Urinary bladder (tissue), 3 donors: ENCODE measurements around the genes FGF10 and MRPS30.

DNA sequence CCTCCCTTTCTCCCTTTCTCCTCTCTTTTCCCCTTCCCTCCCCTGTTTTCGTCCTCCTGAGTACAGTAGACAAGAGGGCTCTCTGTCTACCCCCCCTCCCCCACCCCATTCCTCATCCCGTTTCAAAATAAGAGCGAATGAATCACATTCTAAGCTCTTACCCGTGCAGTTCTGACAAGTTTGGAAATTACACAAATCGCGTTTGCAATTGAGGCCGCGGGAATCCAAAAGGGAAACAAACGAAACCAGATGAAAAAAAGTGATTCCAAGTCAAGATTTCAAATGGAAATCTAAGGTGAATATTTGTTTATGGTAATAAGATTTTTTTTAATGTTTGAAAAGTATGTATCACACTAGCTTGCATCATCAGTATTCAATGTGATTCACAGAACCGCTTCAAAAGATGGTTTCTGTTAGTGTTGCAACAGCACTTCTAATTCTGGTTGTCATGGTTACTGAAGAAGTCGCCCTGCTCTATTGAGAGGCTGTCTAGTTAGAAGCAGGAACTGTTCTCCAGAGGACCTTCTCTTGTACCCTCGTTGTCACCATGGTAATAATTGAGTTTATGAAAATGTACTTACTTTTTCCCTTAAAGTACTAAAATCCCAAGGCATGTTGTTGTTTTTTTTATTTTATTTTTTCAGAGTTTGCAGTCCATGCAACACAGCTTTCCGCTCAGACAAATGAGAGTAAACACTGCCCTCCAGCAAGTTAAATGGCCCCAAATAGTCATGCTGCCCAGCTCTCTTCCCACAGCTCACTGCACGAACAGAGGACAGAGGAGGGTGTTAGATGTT lies 1.5 kb downstream of the NIM1K start:
- PRO-cap, result no peak
- RAMPAGE, long total RNA, result no peak

GRCh38 chr5:43308718-43309806 lies 4.2 kb downstream of the HMGCS1 start:
- PRO-cap, result no peak
- RAMPAGE, long total RNA, result no peak

DNA sequence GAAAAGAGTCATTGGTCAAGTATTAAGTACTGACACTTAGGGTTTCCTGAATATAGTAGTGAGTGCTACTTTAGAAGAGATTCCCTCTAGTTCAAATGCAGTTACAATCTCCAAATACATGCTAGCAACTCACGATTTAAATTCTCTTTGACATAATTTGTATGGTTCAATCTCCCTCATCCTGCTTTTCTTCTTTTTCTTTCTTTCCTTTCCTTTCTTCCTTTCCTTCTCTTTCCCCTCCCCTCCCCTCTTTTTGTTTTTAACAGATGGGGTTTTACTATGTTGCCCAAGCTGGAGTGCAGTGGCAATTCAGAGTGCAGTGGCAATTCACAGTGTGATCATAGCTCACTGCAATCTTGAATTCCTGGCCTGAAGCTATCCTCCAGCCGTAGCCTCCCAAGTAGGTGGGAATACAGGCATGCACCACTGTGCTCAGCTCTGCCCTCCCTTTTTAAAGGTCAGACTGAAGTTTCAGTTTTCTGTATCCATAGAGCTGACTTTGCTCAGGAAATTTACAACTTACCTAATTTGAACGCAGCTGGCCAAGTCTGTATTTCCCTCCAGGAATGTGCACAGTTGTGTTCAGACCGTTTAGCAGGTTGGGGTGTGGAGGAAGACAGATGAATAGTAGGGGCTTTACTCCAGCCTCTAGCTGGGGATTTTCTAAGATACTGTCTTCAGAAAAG lies 754 bp downstream of the CCL28 start:
- PRO-cap, result no peak
- RAMPAGE, long total RNA, result no peak

DNA sequence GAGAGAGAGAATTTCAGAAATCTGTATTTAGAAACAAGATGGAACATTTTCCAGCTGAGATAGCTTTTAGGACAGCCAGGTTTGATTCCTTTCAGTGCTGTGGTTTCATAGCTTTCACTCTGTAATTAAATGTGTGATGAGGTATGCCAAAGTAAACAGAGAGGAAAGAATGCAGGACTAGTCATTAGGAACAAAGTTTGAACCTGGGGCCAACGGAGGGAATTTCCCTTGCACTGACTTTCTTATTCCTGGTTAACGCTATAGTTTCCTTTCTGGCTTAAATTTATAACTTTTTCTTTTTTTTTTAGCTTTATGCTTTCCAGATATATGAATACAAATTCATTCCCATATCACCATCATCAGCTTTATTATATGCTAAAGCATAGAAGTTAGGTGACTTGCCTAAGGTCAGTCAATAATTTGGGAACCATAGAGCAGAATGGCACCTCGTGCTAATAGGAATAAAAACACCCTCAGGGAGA lies 10.0 kb upstream of the CCL28 start:
- PRO-cap, result no peak
- RAMPAGE, long total RNA, result no peak

GRCh38 chr5:43683882-43684088 lies 80.8 kb downstream of the NNT start:
- PRO-cap, result no peak
- RAMPAGE, long total RNA, result no peak

DNA sequence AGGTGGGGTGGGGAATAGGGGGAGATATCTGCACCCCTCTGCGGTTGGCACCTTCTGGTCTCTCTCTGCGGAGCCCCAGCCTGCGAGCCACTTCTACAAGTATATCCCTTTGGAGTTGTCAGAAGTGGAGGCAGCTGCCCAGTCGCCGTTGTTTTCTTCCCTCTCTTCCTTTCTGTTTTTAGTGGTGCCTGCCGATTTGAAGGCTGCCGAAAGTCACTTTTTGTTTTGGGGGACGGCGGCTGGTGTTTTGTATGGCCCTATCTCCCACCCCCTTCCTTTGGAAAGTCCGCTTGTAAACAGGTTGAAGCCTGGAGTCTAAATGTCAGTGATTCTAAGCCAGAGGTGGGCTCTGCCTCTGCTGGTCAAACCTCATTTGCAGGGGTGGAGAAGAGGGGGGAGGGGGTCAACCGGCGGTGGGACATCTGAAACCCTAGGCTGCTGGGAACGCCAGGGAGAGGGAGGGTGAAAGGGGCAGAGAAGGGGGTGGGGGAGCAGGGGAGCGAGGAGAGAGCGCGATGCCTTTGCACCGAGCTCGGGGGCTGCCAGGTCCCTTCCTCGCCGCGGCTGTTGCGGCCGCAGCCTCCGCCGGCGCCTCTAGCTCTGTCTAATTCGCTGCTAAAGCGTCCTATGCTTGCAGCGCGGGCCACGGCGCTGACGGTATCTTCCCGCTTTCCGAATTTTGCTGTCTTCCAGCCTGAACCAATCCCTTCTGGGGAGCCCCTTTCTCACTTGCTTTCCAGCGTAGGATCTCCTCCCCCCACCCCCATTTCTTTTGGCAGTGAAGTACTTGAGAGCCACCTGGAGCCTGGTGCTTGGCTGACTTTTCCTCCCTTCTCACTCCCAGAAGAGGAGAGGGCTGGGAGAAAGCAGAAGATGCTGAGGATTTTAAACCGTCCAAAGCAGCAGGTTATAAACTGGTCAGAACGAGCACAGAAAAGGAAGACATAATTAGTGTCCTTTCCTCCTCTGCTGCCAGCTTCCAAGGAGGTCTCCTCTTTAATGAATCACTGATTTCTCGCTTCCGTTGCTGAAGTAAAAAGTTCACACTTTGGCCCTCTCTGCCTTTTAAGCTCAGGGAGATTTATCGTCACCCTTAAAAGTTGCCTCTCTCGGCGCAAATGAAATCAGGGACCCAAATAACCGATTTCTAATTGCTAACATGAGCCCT lies at the start of gene FGF10:
FGF10 (minus strand) TSS at position 324 of the 1,168 bp plus-strand sequence.
- PRO-cap, result bidirectional peak, plus-strand start at position 112 of the sequence, minus-strand start at position 67 of the sequence; bidirectional peak, plus-strand start at position 494 of the sequence, minus-strand start at position 375 of the sequence; unidirectional peak, minus-strand start at position 602 of the sequence
- RAMPAGE, long total RNA, result no peak

GRCh38 chr5:44808553-44809294 lies at the start of gene MRPS30:
Gene MRPS30, plus strand, starts transcription at chr5:44808947.
- PRO-cap, result bidirectional peak, plus-strand start at chr5:44808949, minus-strand start at chr5:44808745
- RAMPAGE, long total RNA, result no peak

DNA sequence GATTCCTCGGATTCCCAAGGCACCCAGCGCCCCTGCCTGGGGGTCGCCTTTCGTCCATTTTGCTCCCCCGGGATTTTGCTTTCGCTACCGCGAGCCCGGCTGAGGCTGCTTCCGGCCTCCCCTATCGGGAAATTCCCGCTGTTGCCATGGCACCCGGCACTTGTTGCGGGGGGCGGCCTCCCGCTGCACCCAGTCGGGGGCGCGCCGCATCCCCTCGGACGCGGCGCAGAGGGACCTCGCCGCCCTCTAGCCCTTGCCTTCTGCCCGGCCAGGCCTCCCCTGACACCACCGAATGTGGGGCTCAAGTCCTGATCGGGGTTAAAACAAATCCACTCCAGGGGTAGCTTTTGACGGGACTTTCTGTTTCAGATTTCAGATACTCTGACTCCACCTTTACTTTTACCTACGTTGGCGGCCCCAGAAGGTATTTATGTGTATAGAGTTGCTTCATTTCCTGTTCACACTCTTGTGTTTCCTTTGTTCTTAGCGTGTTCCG lies 1.3 kb downstream of the PARP8 start:
- PRO-cap, result bidirectional peak, plus-strand start at position 156 of the sequence, minus-strand start at position 77 of the sequence
- RAMPAGE, long total RNA, result no peak

- PRO-cap, result unidirectional peak, minus-strand start at chr5:50964439
- RAMPAGE, long total RNA, result no peak
Measured at GRCh38 chr5:50964336-50964758, 297.9 kb downstream of the PARP8 start.

- PRO-cap, result no peak
- RAMPAGE, long total RNA, result no peak
Measured at GRCh38 chr5:52150411-52150808, 637.3 kb upstream of the ITGA1 start.

- PRO-cap, result no peak
- RAMPAGE, long total RNA, result no peak
Measured at GRCh38 chr5:52809884-52810812, 22.4 kb downstream of the ITGA1 start.

GRCh38 chr5:52840080-52840673 lies 52.5 kb downstream of the ITGA1 start:
- PRO-cap, result bidirectional peak, plus-strand start at chr5:52840371, minus-strand start at chr5:52840358
- RAMPAGE, long total RNA, result no peak

DNA sequence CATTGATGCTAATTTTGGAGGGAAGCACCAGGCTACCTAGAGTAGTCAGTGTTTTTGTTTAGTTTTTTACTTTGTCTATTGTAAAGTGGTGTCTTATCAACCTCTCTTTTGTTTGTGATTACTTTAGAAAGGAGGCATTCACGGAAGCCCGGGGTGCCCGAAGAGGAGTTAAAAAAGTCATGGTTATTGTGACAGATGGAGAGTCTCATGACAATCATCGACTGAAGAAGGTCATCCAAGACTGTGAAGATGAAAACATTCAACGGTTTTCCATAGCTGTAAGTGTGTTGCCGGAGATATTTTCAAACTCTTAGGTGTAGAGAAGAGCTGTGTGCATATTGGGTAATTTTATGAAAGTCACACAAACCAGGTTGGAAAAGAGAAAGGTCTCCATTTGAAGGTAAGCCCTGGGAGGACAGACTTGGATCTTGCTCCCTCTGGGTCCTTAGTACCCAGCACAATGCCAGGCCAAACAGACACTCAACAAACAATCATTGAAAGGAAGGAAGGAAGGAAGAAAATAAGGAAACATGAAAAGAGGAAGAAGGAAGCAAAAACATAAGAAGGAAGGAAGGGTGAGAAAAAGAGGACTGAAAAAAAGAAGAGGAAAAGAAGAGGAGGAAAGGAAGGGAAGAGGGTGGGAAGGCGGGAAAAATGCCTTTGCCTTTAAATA lies 100.1 kb downstream of the ITGA1 start:
- PRO-cap, result no peak
- RAMPAGE, long total RNA, result no peak

DNA sequence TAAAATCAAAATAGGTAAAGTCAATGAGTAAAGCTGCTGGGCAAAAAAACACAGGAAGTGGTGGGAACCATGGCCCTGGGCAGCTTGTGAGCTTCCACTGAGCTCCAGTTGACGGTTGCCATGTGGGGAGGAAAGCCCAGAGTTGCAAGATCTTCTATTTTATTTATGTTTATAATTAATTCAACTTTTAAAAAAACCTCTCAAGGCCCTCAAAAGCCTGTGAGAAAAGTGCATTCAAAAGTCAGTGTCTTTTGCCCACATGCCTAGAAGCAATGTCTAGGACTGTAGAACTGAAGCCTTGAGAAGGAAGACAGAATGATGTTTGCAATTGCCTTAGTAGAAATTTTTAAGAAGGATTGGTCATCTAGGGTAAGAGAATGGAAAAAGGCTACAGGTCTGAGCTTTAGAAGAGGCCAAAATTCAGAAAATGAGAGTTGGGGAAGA lies 81.4 kb upstream of the ITGA2 start:
- PRO-cap, result no peak
- RAMPAGE, long total RNA, result no peak

- PRO-cap, result bidirectional peak, plus-strand start at chr5:53482105, minus-strand start at chr5:53481966
- RAMPAGE, long total RNA, result no peak
Measured at GRCh38 chr5:53481811-53482242, 1.4 kb downstream of the FST start.

GRCh38 chr5:53485789-53486660 lies 5.6 kb downstream of the FST start:
- PRO-cap, result no peak
- RAMPAGE, long total RNA, result no peak

- PRO-cap, result no peak
- RAMPAGE, long total RNA, result no peak
Measured at GRCh38 chr5:53601606-53602037, 41.2 kb downstream of the NDUFS4 start.

DNA sequence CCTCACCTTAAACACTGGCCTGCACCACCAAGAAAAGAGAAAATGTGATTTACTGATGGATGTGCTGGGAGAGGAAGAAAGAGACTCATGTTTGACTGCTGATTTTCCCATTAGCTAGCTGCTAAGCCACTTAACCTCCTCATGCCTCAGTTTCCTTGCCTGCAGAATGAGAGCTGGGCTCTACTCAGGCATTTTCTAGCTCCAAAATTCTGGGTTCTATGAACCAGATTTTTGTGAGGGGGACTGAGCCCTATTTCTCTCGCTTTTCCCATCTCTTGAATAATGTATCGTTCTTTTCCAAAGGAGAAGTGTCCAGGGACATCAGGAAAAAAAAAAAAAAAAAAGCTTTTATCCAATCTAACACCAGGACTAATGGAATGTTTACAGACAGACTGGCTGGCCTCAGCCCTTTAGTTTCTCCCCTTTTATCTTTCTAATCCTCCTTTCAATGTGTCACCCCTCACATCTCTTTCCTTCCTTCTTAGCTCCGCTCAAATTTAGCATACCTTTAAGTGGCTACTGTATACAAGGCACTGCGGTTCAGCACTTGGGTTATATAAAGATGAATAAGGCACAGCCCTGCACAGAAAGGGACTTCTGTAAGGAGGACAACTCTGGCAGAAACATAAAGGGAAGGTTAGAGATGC lies 312.3 kb downstream of the ARL15 start:
- PRO-cap, result no peak
- RAMPAGE, long total RNA, result no peak

DNA sequence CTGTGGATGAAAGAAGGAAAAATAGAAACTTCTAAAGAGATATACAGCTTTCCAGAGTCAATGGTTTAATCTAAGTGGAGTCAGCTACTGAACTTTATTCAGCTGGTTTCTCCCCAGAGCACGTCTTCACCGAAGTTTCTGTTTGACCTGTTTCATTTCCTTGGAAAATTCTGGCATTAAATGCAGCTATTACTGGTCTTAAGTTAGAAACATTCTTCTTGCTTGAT lies 90.1 kb downstream of the ARL15 start:
- PRO-cap, result no peak
- RAMPAGE, long total RNA, result no peak

DNA sequence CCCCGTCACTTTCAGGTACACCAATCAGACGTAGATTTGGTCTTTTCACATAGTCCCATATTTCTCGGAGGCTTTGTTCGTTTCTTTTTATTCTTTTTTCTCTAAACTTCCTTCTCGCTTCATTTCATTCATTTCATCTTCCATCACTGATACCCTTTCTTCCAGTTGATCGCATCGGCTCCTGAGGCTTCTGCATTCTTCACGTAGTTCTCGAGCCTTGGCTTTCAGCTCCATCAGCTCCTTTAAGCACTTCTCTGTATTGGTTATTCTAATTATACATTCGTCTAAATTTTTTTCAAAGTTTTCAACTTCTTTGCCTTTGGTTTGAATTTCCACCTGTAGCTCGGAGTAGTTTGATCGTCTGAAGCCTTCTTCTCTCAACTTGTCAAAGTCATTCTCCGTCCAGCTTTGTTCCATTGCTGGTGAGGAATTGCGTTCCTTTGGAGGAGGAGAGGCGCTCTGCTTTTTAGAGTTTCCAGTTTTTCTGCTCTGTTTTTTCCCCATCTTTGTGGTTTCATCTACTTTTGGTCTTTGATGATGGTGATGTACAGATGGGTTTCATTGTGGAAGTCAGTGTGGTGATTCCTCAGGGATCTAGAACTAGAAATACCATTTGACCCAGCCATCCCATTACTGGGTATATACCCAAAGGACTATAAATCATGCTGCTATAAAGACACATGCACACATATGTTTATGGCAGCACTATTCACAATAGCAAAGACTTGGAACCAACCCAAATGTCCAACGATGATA lies 42.1 kb downstream of the ARL15 start:
- PRO-cap, result no peak
- RAMPAGE, long total RNA, result no peak